Measurements from ENCODE around the gene DTNBP1.

- PRO-cap, result no peak
Measured at GRCh38 chr6:15500475-15500753, 162.4 kb downstream of the DTNBP1 start.

GRCh38 chr6:15502890-15503530 lies 159.8 kb downstream of the DTNBP1 start:
- PRO-cap, result no peak

- PRO-cap, result no peak
Measured at GRCh38 chr6:15515734-15516007, 147.2 kb downstream of the DTNBP1 start.

- PRO-cap, result no peak
Measured at GRCh38 chr6:15533147-15533649, 129.6 kb downstream of the DTNBP1 start.

GRCh38 chr6:15662182-15663241 lies at the start of gene DTNBP1:
TSS of gene DTNBP1 (minus strand) at chr6:15663028.
- PRO-cap, result unidirectional peak, plus-strand start at chr6:15662315; bidirectional peak, plus-strand start at chr6:15662841, minus-strand start at chr6:15663057

DNA sequence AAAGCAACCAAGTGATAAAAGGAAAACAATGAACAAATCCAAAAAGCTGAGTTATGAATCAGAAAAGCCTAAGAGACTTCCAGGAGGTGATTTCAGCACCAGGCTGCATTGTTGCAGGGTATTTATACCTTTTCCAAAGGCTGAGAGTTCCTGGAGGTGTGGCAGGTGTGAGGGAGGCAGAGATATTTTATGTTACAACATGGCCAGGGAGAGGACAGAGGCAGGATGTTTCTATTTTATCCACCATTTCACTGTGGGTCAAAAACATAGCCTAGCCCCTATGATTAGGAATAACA lies 64.6 kb upstream of the DTNBP1 start:
- PRO-cap, result no peak

- PRO-cap, result no peak
Measured at GRCh38 chr6:15889294-15889799, 226.5 kb upstream of the DTNBP1 start.

- PRO-cap, result no peak
Measured at GRCh38 chr6:16140380-16141205, 11.7 kb downstream of the MYLIP start.

- PRO-cap, result no peak
Measured at GRCh38 chr6:16226331-16227071, 11.9 kb upstream of the GMPR start.

DNA sequence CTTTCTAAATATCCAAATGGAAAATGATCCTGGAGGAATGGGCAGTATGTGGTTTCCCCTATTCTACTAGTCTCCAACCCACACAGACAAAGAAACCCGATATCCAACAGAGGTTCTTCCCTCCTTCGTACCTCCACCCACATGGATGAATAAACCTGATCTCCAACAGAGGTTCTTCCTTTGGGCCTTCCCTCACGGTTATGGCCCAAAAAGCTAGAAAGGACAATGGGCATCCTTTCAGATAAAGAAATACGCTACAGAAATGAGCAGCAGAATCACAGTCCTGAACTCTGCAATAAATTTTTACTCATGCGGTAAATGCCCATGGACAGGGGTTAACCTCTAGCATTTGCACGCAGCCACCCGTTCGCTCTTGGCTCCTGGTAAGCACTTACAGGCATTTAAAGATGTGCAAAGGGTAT lies 130.8 kb downstream of the GMPR start:
- PRO-cap, result no peak

- PRO-cap, result no peak
Measured at GRCh38 chr6:16440808-16441110, 202.4 kb downstream of the GMPR start.

GRCh38 chr6:16483370-16484000 lies 245.1 kb downstream of the GMPR start:
- PRO-cap, result no peak

DNA sequence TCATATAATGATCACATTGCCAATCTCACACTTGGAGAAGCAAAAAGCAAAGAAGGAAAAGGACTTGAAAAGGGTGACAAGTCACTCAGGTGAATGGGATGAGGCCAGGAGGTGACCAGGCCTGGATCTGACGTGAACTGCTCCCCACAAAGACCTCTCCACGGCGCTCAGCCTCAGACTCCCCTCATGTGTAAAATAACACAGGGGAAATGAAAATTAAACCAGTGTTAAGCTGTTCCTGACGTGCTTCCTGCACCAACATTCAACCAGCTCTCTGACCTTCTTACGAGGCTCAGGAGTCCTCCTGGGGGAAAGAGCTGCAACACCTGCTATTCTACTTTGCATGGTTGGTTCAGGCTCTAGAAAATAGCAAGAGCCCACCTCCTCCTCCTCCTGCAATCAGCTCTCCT lies 256.7 kb downstream of the ATXN1 start:
- PRO-cap, result no peak

- PRO-cap, result no peak
Measured at GRCh38 chr6:16657404-16657994, 103.8 kb downstream of the ATXN1 start.

DNA sequence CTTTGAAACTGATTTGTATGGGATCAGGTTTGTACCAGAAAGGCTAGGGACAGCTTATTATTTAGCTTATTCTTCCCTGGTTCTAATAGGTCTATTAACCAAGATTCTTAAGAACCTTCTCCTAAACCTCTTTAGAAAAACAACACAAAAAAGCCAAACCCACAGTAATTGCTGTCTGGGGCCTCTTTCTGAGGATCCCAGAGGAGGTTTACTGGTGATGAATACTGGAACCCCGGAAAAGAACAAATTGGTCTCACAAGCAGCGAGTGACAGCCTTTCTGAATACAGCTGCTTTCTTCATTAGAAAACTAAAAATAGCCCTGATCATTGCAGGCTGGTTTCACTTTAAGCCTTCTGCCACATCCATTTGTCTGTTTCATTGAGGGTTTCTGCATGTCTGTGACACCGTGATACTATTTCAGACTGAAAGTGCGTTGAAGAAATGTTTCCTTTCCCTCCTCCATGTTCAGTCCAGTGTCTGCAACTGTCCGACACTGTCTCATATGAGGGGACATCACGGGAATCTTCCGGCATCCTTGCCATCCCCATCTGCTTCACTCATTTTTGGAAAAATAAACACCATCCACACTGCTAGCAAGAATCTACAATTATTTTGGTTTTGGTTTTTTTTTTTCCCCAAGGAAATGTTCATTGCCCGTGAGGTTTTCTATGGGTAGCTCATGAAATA lies 75.2 kb upstream of the ATXN1 start:
- PRO-cap, result no peak

DNA sequence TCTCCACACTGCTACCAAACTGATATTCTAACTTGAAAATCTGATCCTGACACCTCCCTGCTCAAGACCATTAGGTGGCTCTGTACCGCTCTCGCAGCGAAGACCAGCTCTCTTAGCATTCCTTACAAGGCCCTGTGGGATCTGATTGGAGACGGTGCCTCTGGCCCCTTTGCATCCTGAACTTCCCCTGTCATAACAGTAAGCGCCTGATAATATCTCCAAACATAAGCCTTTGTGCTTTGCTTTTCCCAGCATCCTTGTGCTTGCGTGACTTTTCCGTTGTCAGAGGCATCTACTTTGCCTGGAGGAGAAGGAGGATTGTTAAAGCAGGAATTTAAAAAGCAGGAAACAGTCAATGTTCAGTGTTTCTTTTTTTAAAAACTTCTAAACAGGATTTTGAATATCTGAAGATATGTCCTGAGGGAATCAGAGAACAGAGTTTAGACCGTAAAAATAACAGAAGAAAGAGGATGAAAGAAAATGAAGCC lies 89.3 kb upstream of the STMND1 start:
- PRO-cap, result no peak

DNA sequence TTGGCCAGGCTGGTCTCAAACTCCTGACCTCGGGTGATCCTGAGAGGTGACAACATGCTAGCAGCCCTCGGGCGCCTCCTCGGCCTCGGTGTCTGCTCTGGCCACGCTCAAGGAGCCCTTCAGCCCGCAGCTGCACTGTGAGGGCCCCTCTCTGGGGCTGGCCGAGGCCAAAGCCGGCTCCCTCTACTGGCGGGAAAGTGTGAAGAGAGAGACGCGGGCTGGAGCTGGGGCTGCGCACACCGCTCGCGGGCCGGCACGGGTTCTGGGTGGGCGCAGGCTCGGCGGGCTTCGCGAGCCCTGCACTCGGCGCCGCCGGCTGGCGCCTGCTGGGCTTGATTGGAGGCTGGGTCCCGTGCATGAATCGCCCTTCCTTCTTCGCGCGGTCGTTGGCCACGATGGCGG lies 80.8 kb upstream of the RBM24 start:
- PRO-cap, result no peak

DNA sequence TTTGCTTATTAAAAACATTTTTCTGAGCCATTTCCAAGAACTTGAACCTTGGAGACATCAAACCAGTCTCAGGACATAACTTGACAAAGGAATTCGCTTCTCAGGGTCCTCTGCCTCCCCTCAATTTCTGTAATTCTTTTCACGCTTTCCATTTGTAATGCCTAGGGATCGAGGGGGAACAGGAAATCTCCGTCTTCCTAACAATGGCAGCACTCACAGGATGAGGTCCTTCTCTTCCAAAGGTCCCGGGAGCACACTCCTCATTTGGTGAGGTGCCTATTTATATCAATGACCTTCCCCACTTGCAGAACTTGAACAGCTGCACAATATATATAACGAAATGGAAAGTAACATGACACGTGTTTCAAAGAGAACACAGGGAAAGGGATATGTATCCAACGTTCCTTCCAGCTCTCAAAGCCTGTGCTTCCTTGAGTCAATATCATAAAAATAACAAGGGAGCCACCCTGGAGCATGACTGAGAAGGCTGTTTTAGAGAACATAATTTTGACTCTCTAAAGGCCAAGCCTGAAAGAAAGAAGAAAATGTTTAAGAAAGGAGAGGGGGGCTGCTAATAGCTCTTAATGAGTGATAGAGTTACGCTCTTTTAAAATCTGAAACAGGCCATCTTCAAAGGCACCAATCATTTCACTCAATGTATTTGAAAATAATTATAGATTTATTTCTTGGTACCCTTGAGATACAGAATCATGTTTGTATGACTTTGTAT lies 78.6 kb upstream of the RBM24 start:
- PRO-cap, result no peak

GRCh38 chr6:17277229-17277837 lies 3.8 kb upstream of the RBM24 start:
- PRO-cap, result no peak

DNA sequence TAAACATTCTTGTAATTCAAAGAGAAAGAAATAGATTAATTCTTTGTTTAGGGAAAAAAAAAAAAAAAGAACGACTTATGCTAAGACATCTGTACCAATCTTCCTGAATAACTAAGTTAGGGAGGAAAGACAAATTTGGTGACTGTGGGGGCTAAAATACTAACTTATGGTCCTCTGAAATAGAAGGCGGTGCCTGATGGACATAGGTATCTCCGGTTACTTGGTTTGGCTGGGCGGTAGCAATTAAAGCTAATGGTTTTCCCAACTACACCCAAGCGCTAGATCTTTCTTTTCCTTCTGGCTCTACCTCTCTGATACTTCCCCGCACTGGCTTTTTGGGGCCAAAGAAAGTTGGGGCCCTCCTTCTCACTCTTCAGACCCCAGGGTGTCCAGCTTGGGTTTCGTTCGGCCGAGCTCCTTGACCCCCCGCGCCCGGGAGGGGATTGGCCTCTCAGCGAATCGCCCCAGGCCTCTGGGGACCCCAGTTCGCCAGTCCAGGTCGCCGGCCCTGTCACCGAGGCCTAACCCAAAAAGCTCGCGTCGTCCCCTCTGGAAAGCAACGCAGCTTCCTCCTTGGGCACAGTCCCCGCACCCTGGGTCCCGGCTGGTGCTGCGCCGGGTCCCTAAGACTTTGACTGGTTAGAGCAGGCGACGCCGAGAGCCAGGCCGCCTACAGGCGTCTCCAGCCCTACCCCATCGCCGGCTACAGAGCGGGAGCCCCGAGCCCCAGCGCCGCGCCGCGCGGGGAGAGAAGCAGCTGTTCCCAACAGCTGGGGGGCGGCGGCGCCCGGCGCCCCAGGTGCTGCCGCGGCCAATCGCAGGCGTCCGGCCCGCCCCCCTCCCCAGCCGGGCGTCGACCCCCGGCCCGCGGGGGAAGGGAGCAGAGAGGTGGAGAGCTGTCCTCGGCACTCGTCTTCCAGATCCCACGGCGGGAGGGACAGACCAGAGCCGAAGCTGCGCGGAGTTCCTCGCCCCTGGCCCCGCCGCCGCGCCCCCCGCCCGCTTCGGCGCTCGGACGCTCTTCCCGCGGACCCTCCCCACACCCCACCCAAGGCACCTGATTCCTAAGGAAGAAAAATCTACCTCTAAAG lies 709 bp upstream of the RBM24 start:
- PRO-cap, result no peak